Spleen (tissue), 7 donors: Measurements from ENCODE around the genes MRPL1, PAQR3 and FGF5.

GRCh38 chr4:77812186-77812417 lies 7.1 kb downstream of the CNOT6L start:
- PRO-cap, 4 experiments, result no peak in any of the 4 experiments
- RAMPAGE, long total RNA, 4 experiments, result no peak in any of the 4 experiments

GRCh38 chr4:77818101-77818479 lies 1.1 kb downstream of the CNOT6L start:
- PRO-cap, 4 experiments, result peak in 4 of 4 experiments; most common plus-strand start chr4:77818253 (in 1); most common minus-strand start chr4:77818266 (in 4)
- RAMPAGE, long total RNA, 4 experiments, result no peak in any of the 4 experiments

DNA sequence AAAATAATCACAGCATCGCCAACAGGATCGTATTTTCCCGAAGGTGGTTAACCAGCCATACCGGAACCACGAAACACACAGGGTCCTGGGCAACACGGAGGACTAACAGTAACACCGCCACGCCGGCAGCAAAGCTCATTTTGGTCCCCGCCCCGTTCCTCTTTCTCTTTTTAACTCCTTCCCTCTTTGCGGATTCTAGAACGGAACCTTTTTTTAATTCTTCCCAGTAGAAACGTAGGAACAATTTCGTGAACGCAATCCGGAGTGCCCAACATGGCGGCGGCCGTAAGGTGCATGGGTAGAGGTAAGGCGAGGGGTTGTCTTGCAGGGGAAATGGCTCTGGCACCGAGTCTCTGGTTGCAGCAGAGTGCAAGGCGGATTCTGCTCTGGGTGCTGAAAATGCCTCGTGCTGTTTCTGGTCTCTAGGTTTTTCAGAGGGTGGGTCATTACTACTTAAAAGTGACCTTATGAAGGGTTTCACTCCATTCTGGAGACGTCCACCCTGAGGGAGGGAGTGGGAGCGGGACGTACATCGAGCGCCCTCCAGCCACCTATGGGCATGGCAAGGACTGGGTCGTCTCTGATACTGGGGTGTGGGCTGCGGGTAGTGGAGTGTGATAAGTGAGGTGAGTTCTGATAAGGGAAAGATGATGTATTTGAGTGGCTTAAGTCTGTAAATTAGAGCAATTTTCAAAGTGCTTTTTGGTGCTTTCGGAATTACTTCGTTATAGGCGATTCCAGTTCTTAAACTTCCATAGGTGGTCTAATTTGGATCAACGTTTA lies at the start of gene MRPL1:
TSS of gene MRPL1 (plus strand) at position 255 of the 783 bp plus-strand sequence.
- PRO-cap, 4 experiments, result peak in 4 of 4 experiments; most common plus-strand start position 257 of the sequence (in 2); most common minus-strand start position 142 of the sequence (in 3)
- RAMPAGE, long total RNA, 4 experiments, result start-site peak on the plus strand in 3 of 4 experiments, centred at positions 256 to 264 of the sequence, 23 to 158 reads per replicate; start-site peak on the minus strand in 1 of 4 experiments, centred at position 89 of the sequence, 5 reads per replicate

DNA sequence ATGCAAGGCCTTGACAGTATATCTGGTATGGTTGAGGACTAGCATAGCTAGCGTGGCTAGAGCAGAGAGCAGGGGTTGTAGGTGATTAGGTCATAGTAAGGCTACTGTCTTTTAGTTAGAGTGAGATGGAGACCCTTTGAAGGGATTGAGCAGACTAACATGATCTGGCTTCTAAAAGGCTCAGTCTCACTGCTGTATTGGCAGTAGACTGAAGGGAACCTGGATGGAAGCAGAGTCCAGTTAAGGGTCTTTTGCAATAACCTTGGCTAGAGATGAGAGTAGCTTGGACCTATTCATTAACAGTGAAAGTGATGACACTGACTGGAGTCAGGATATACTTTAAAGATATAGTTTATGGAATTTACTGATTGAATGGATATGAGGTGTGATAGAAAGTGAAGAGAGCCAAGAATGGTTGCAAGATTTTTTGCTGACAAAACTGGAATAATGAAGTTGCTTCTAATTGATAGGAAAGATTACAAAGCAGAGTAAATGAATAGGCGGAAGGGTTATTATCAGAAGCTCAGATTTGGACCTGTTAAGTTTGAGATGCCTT lies 59.8 kb downstream of the MRPL1 start:
- PRO-cap, 4 experiments, result no peak in any of the 4 experiments
- RAMPAGE, long total RNA, 4 experiments, result no peak in any of the 4 experiments

- PRO-cap, 4 experiments, result peak in 1 of 4 experiments; most common minus-strand start chr4:78370796 (in 1)
- RAMPAGE, long total RNA, 4 experiments, result no peak in any of the 4 experiments
These were observed 180.9 kb upstream of the ANXA3 start for GRCh38 chr4:78370715-78371117.

GRCh38 chr4:78455071-78455383 lies 96.5 kb upstream of the ANXA3 start:
- PRO-cap, 4 experiments, result no peak in any of the 4 experiments
- RAMPAGE, long total RNA, 4 experiments, result no peak in any of the 4 experiments

DNA sequence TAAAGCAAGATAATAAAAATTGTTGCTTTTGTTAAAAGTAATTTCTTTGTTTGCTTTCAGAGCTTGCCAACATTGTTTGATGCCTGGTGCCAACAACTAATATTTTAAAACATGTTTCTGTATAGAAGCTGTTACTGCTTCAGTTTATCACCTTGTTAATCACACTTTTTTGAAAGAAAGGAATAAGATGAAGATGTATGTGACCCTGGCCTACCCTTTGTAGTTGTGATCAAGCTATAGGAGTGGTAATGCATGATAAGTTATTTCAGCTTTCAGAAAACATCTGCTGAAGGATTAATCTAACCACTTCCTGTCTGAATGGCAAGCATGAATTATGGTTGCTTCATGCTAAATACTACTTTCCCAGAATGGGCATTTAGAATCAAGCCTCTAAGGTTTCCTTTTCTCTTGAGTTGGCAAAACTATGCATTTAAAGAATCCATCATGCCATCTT lies 58.9 kb downstream of the ANXA3 start:
- PRO-cap, 4 experiments, result no peak in any of the 4 experiments
- RAMPAGE, long total RNA, 4 experiments, result no peak in any of the 4 experiments

DNA sequence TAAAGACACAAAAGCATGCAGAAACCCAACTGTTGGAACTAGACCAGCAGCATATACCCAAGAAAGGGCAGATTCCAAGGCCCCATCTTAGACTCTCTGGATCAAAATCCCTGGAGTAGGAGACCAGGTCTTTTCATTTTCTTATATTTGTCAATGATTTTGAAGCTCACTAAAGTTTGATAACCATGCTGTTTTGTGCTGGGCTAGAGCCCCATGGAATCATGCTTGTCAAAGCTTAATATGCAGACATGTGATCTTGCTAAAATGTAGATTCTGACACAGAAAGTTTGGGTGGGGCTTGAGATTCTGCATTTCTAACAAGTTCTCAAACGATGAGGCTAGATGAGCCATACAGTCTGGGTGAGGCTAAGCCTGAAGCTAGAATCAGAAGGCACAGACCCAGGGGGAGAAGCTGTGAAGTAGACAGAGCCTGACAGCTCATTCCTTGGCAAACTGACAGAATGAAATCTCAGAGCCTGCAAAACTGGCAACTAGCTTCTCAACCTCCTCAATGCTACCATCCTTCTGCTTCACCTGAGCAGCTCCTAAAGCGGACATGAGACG lies 71.3 kb upstream of the BMP2K start:
- PRO-cap, 4 experiments, result no peak in any of the 4 experiments
- RAMPAGE, long total RNA, 4 experiments, result no peak in any of the 4 experiments

DNA sequence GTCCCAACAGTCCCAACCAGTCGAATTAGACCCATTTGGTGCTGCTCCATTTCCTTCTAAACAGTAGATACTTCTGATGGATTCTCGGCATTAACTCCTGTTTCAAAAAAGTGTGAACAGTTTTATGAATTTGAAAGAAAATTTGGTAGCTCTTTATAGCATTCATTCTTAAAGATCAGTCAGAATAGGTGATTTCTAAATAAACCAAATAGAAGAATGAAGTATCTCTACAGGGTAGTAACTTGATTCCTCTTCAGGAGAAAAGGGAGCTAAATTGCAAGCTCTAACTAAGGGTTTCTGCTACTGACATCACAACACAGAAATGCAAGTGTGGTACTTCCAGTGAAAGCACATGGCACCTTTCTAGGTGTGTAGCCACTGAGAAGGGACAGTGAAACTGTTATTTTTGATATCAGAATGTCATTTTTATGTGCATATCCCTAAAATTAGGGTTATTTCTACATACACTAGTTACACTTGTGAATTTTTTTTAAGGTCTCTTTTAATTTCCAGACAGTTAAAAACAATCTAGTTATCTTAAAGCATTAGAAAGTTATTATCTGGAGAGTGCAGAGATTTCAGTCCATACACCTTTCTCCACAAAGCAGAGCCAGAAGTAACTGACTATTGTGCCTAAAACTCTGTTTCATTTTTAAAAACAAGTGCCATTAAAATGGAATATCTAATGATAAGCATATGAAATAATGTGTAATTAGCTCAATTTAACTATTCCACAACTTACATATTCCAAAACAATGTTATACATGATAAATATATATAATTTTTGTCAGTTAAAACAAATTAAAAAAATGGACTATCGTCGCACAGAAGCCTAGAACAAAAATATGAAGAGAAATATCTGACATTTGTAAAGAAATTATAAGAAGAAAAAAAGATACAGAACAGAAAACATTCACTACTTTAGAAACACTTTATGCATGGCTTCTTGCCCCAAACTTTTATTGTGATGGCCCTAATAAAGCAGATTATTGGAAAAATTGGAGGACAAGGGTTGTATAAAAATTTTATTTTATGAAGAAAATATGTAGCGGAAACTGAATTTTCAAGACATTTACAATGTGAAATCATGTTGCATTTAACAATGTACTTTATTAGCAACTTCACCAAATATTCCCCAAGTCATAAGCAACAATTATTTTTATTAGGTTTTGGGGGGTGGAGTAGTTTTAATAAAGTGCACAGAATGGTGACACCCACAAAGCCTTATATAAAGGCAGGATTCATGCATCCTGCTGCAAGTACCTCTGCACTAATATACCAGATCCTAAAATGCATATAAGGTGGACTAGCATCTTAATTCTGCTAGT lies 26.8 kb downstream of the PAQR3 start:
- PRO-cap, 4 experiments, result no peak in any of the 4 experiments
- RAMPAGE, long total RNA, 4 experiments, result no peak in any of the 4 experiments

- PRO-cap, 4 experiments, result peak in 4 of 4 experiments; most common plus-strand start chr4:78939490 (in 3); most common minus-strand start chr4:78939438 (in 4)
- RAMPAGE, long total RNA, 4 experiments, result start-site peak on the plus strand in 2 of 4 experiments, at chr4:78939507-78939530 at its widest, 11 reads per replicate
These were observed at the start of gene PAQR3 for GRCh38 chr4:78938756-78939768. TSS of gene PAQR3 (minus strand) at chr4:78939438.

DNA sequence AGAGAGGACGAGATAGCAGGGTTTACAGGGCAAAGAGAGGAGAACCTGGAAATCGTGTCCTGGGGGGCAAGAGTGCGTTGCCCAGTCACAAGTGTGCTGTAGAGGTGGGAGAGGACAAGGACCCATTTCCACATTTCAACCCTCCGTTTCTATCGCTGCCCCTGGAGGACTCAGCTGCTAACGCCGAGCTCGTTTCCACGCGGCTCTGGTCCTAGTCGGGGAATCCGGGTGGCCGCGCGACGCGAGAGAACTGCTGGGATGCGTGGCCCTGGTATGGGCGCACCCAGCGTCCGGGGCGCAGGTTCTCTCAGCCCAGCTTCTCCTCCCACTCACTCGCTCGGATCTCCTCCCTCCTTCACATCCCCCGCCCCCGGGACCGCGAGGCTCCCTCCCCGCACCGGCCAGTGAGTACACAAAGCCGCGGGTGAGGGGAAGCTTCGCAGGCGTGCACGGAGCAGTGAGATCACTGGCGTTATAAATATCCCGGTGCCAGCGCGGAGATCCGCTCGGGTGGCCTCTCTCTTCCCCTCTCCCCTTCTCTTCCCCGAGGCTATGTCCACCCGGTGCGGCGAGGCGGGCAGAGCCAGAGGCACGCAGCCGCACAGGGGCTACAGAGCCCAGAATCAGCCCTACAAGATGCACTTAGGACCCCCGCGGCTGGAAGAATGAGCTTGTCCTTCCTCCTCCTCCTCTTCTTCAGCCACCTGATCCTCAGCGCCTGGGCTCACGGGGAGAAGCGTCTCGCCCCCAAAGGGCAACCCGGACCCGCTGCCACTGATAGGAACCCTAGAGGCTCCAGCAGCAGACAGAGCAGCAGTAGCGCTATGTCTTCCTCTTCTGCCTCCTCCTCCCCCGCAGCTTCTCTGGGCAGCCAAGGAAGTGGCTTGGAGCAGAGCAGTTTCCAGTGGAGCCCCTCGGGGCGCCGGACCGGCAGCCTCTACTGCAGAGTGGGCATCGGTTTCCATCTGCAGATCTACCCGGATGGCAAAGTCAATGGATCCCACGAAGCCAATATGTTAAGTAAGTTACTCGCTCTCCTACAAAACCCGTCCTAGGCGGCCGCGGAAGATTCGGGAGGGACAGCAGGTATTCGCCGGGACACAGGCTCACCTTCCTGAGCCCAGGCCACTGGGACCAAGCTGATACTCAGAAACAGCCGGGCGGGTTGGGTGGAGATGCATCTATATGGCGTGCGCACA lies at the start of gene FGF5:
TSS of gene FGF5 (plus strand) at position 505 of the 1,199 bp plus-strand sequence.
- PRO-cap, 4 experiments, result no peak in any of the 4 experiments
- RAMPAGE, long total RNA, 4 experiments, result no peak in any of the 4 experiments

DNA sequence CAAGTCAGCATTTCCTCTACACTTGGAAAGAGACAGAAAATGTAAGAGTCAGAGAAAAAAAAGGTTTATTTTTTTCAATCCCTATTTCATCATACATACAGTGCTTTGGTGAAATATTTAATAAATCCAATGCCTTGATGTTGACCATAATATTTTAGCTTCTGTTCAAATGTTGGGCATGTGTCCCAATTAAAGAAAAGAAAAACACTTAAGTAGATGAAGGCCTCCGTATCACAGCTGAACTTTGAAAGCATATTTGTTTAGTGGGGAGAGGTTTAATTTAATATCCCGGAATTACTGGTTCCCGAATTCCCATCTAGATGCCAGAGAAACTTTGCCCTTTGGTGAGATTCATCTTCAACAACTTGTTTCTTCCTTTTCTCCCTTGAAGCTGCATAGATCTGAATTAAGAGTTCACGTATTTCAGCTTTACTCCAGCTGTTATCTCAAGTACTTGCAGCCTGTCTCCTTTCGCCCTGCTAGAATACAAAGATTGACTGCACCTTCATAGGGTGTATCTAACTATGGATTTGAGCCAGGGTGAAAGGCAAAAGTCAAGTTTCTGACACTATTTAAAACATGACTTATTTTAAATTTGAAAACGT lies 5.7 kb downstream of the RASGEF1B start:
- PRO-cap, 4 experiments, result no peak in any of the 4 experiments
- RAMPAGE, long total RNA, 4 experiments, result no peak in any of the 4 experiments

- PRO-cap, 4 experiments, result no peak in any of the 4 experiments
- RAMPAGE, long total RNA, 4 experiments, result no peak in any of the 4 experiments
These were observed 153.8 kb upstream of the RASGEF1B start for GRCh38 chr4:81625482-81625965.

GRCh38 chr4:81724882-81725379 lies 253.2 kb upstream of the RASGEF1B start:
- PRO-cap, 4 experiments, result peak in 2 of 4 experiments; most common minus-strand start chr4:81725180 (in 2)
- RAMPAGE, long total RNA, 4 experiments, result no peak in any of the 4 experiments

GRCh38 chr4:82071845-82072284 lies 301.9 kb downstream of the HNRNPD start:
- PRO-cap, 4 experiments, result no peak in any of the 4 experiments
- RAMPAGE, long total RNA, 4 experiments, result no peak in any of the 4 experiments

- PRO-cap, 4 experiments, result no peak in any of the 4 experiments
- RAMPAGE, long total RNA, 4 experiments, result no peak in any of the 4 experiments
These were observed 25.5 kb downstream of the HNRNPD start for GRCh38 chr4:82347989-82348918.

GRCh38 chr4:82371224-82371805 lies 2.5 kb downstream of the HNRNPD start:
- PRO-cap, 4 experiments, result no peak in any of the 4 experiments
- RAMPAGE, long total RNA, 4 experiments, result no peak in any of the 4 experiments

DNA sequence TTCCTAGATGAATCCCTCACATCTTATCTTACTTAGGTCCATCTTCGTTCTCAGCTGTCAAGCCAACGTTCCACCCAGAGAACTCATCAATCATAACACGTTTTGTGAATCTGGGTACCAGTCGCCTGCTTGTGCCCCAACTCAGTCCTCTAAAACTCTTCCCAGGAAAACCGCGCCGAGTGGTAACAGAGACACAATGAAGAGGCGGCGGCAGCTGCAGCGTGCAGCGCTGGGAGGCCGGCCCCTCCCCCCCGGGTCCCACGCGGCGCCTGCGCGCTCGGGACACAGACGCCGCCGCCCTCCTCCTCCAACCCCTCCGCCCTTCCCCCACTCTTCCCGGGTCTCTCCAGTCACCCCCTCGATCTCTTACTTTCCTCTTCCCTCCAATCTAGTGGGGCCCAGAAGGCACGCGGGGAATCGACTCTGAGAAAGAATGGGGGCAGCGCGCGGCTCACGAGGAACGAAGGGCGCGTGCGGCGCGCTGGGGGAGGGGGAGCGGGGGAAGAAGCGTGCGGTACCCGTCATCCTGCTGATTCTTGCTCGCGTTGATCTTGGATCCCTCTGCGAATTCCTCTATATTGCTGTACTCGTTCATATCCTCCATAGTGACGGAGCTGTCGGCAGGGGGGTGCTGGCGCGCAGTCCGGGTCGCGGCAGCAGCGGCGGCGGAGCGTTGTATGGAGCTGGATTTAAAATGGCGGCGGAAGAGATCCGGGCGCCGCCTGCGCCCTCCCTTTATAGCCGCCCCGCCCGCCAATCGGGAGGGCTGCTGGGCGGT lies 1.3 kb downstream of the HNRNPDL start:
- PRO-cap, 4 experiments, result peak in 4 of 4 experiments; most common plus-strand start position 287 of the sequence (in 2); most common minus-strand start position 198 of the sequence (in 2)
- RAMPAGE, long total RNA, 4 experiments, result start-site peak on the minus strand in 4 of 4 experiments, centred at positions 686 to 690 of the sequence, 865 to 1,634 reads per replicate

- PRO-cap, 4 experiments, result no peak in any of the 4 experiments
- RAMPAGE, long total RNA, 4 experiments, result no peak in any of the 4 experiments
These were observed 24.9 kb upstream of the SCD5 start for GRCh38 chr4:82823251-82824102.

DNA sequence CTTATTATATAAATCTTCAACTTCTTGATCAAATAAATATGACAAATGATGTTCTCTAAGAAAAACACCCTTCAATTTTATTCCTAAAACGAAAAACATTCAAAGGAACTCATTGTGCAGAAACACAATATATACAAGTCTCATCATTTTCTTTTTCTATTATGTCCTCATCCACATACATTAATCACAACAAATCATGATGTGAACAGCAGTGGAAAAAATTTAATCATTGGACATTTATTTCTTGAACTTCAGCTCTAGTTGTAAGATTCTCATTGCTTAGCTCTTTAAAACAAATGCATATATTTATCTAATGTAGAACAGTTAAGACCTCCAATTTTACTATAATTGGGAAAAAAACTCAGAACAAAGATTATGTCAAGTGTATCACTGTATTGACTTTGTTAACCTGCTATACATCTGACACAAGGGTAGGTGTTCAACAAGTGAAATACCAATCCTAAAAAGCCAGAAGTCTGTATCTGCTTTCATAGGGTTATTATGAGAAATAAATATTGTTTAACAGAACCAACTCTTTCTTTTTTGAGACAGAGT lies 4.8 kb upstream of the THAP9 start:
- PRO-cap, 4 experiments, result no peak in any of the 4 experiments
- RAMPAGE, long total RNA, 4 experiments, result no peak in any of the 4 experiments